ENCODE results near the gene E2F1.

- RRBS: no CpG with 5 or more reads among the region's 24 CpGs
These were observed 21.2 kb upstream of the MAPRE1 start for GRCh38 chr20:32798243-32799219.

DNA sequence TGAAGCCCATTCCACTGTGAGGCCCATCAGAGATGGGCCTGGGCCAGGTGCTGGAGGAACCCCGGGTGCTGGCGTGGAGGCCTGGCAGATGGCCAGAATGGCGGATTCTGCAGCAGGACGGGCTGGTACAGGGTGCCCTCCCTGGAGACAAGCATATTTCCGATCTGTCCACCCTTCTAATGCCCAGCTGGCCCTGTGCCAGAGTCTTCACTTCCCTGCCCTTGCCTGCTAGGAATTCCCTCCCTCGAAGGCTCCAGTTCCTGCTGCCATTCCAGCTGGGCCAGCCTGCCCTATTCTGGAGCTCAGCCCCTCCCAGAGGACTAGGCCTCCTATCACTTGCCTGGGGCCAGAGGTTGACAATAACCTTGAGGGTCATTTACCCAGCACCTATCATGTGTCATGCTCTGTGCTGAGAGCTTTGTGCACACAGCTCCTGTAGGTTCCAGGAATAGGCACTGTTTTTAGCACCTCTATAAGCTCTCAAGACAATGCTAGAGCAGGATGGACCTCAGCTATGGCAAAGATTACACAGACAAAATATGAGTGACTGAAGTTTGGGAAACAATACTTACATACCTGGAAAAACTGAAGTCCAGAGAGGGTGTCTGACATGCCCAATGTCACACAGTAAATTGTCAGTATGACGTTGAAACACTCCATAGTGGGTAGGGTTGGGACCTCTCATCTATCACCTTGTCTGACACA is 21.4 kb downstream of the SUN5 start:
- RRBS: no CpG with 5 or more reads among the region's 7 CpGs

GRCh38 chr20:33124193-33124656 is 43.7 kb upstream of the BPIFA2 start:
- RRBS: no CpG with 5 or more reads among the region's 2 CpGs

DNA sequence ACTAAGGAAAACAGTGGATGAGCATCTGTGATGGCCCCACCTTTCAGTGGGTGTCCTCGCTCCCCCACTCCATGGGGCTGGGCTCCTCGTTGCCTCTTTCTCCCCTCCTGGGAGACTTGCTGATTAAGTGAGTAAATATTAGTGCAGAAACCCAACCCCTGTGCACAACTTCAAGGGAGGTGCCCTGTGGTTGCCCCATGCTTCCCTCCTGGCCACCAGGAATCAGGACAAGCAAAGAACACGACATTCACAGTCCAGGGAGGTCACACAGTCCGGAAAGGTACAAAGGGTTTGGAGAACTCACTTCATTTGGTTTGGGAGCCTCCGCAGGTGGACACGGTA is 9.7 kb upstream of the BPIFB1 start:
- RRBS: no CpG with 5 or more reads among the region's 6 CpGs

- RRBS: no CpG with 5 or more reads among the region's 3 CpGs
These were observed 27.3 kb downstream of the CDK5RAP1 start for GRCh38 chr20:33373931-33374481.

GRCh38 chr20:33408167-33408581 is 6.9 kb upstream of the CDK5RAP1 start:
- RRBS: no CpG with 5 or more reads among the region's 11 CpGs

- RRBS: no CpG with 5 or more reads among the region's 10 CpGs
These were observed 10.1 kb downstream of the SNTA1 start for GRCh38 chr20:33433369-33433926.

GRCh38 chr20:33513071-33513370 is 23.1 kb downstream of the CBFA2T2 start:
- RRBS: no CpG with 5 or more reads among the region's 2 CpGs

GRCh38 chr20:33648426-33648967 is 13.6 kb upstream of the C20orf144 start:
- RRBS: no CpG with 5 or more reads among the region's 13 CpGs

DNA sequence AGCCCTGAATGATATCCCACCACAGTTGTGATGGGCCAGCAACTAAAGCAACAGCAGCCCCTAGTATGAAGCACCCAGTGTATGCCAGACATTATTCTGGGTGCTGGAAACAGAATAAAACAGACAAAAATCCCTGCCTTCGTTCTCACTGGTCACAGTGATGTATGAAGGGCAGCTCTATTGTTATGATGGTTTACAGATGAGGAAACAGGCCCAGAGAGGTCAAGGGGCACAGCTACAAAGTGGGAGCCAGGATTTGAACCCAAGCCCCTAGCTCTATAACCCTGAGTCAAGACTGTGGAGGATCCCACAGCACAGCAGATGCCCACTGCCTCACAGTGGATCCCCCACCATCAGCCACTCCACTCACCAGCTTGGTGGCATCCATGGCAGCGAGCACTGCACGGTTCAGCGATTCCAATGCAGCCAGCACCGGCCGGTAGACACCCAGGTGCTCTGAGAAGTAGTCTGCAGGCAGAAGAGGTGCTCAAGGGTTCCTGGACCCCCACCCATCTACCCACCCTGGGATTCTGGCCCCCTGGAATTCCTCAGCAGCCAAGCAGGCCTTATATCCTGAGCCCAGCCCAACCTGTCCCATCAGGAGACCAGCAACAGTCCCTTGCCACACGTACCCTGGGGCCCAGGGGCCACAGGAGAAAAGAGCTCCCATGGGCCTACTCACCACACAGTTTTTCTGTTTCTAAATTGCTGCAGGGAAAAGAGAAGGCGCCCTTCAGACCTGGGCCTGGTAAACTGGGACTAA is 2.4 kb downstream of the ACTL10 start:
- RRBS: no CpG with 5 or more reads among the region's 8 CpGs

DNA sequence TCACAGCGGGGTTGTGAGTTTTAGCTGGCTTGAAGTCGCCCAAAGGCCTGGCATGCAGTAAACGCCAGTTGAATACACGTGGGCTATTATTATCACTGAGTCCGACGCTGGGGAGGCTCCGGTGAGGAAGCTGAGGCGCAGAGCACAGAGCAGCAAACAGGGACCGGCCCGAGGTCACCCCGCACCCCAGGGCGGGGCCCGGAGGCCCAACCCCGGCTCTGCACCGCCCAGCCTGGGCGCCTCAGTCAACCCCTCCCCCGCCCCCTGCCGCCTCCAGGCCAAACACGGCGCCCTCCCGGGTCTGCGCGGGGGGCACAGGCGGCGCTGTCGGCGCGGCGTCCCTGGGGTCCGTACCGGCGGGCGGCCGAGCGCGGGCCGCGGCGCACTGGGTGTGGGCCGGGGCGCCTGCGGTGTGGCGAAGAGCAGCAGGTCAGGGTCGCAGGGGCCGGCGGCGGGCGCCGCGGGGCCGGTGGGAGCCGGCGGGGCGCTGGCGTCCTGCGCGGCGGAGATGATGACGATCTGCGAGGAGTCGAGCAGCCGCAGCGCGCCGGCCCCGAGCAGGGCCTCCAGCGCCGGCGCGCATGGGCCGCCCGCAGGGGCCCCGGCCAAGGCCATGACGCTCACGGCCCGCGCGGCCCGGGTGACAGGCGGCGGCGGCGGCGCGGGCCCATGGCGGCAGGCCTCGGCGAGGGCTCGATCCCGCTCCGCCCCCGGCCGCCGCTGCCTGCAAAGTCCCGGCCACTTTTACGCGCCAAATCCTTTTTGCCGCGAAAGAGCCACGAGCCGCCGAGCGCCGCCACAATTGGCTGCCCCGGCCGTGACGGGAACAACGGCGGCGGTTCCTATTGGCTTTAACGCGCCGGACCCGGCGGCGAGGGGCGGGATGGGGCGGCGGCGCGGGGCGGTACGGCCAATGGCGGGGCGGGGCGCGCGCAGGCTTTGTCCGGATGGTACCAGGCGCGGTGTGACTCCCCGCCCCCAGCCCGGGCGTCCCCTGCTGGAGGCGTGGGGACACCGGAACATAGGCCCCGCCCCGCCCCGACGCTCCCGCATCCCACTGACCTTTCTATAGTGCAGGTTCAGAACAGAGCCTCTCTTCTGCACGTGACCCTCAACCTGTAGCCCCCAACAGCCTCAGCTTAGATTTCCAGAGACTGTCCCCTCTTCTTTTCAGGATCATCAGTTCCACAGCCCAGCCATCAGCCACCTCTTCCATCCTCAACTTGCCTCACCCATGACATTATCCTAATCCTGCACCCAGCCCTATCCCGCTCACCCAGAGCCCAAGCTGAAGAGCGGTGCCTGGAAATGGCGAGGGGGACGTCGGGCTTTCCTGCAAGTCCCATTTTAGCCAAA is at the start of gene E2F1:
Gene E2F1 (minus strand): TSS at position 736 of the 1,356 bp plus-strand sequence.
- RRBS: 2% methylated on average over 108 of the region's 147 CpGs

DNA sequence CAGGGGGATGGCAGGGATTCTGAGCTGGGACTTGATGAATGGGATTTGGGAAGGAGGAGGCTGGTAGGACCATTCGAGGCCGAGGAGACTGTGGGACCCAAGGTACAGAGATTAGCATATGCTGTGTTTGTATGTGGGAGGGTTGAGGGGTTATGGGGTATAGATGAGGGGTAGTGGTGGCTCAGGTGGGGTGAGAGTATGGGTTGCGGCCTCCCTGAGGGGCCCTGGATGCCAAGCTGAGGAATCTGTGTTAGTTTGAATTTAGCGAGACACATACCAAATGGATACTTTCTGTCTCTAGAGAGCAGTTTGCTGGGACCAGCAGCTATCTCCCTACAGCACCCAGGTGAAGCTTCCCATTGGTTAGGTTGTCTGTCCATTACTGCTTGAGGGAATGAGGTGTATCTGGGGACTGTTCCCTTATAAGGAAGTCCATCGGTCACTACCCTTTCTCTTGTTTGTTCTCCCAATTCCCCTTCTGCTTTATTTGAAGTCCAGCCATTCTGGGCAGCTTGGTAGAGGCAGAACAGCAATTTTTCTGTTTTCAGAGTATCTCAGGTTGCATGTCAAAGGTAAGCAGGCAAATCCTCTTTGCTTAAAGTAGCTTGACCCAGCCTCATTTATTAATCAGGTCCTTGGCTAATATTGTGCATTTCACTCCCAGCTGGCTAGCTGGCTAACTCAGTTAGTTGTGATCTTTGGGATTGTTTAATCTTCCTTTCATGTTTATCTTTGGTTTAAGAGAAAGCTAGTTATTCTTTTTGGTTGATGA is 15.3 kb downstream of the CHMP4B start:
- RRBS: no CpG with 5 or more reads among the region's 5 CpGs

DNA sequence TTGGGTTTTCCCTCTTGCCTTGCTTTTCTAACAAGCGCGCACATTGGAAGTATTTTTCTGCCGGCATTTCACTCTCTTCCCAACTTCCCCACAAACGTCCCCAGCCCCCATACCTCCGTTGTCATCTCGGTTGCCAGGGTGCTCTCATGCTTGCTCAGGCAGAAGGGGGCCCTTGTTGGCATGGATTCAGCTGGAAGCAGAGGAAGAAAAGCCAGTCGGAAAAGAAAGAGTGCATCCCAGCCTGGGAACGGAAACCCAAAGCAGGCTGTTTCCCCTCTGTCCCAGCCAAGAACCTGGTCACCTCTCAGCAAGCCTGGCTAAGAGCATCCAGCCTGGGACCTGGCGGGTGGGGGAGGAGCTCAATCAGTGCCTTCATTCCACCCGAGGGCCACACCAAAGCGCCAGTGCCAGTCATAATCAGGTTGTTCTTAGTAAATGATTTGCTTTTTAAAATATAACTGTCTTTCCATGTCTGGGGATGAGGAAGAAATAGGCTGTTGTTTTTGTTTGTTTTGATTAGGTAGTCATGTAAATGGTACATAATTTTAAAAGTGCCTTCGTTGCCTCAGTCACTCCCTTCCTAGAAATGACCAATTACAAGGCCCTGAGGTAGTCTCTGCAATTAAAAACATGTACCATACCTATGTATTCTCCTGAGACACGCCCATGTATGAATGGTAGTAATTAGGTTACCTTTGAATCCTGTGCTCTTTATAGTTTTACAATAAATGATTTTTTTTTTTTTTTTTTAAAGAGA is 21.1 kb downstream of the CHMP4B start:
- RRBS: no CpG with 5 or more reads among the region's 13 CpGs

DNA sequence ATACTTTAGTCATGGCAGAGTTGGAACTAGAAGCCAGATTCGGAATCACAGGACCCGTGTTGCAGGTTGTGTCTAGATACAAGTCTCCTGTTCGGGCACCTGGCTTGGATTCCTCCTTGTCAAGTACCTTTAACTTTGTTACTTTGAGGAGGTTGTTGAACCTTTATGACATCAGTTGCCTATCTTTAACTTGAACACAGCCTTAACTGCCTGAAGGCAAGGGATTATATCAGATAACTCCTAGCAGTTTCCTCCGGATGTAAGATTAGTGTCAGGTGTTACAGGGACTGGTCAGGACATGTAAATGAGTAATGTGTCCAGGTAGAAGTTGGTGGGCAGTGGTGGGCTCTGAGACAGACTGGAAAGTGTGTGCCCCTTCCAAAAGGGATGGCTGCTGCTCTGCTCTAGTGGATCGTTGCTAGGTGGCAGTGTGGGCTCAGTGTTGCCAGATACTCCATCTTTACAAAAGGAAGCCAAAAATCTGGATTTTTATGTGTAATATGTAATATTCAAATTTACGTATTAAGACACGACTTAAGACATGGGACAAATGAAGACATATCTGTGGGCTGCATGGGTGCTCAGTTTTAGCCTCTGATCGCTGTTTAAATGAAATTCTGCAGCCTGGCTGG is 27.0 kb downstream of the CHMP4B start:
- RRBS: no CpG with 5 or more reads among the region's 8 CpGs

DNA sequence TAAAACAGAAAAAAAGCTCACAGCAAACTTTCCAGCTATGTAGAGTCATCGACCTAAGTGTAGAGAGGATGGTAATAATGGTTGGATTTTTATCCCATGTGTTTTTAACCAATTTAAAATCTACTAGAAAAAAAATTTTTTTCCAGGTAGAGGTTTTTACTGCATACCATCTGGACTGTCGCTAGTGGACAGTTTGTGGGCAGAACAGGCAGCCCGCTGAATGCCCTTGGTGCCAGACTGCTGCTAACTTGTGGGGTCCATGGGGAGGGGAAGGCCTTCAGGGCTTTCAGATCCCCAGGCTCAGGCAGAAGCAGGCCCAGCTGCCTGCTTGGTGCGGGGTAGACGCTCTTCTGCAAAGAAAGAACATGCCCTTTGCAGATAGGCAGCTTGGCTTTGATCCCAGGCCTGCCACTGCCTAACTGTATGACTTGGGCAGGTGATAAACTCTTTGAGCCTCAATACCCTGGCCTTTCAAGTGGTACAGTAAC is 28.3 kb downstream of the CHMP4B start:
- RRBS: no CpG with 5 or more reads among the region's 5 CpGs

GRCh38 chr20:33850941-33851152 is 39.7 kb downstream of the CHMP4B start:
- RRBS: no CpG with 5 or more reads among the region's 3 CpGs

- RRBS: no CpG with 5 or more reads among the region's 20 CpGs
These were observed 42.4 kb downstream of the CHMP4B start for GRCh38 chr20:33853372-33854047.

GRCh38 chr20:34073305-34073895 is 38.6 kb downstream of the EIF2S2 start:
- RRBS: no CpG with 5 or more reads among the region's 7 CpGs

- RRBS: no CpG with 5 or more reads among the region's 10 CpGs
These were observed 28.8 kb downstream of the EIF2S2 start for GRCh38 chr20:34082957-34083836.

Data from brain (tissue), 1 donor.